Measurements from ENCODE around the genes TPP2, METTL21C and NALF1.

DNA sequence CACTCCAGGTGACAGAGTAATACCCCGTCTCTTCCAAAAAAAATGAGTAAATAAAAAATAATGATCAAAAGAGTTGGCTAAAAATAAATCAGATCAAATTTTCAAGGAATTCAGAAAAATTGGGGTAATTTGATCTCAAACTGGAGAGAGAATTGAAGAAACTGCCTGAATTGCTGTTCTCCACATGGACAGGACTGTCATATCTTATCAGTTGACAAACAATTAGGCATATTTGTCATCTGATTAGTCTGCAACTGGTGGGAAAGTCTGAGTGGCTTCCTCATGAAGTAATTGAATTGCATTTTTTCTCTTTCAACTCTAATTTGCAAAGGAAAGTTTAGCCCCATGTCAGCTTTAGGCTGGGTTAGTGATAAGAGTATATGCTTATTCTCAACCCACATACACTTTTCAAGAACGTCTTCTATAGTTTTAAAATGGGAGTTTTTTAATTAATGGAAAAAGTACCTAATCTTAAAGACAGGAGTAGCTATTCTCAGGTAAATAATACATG, 161.2 kb downstream of the FGF14 start:
- PRO-cap: no peak

GRCh38 chr13:101918252-101919015, 1.7 kb upstream of the FGF14 start:
- PRO-cap: no peak

GRCh38 chr13:102328964-102329798, 267.6 kb upstream of the TPP2 start:
- PRO-cap: no peak

GRCh38 chr13:102596661-102597289, at the start of gene TPP2:
Gene TPP2 (plus strand): TSS chr13:102596986.
- PRO-cap: bidirectional peak, plus-strand start at chr13:102596986, minus-strand start at chr13:102596812

DNA sequence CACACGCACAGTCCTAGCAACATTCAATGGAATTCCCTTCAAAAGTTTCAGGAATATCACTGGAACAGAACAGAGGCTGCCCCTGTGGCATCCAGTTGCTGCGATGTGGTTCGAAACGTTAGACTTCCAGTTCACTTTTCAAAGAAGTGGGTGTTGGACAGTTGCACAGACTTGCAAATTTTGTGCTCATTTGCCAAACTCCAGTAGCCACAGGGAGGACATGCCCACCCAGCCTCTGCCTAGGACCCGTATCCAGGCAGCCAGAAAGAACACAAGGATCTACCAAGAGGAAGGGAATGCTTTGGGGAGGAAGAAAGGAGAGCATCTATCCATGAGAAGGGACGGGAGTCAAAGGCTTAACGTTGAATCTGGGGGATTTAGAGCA, at the start of gene METTL21C:
Gene METTL21C, minus strand, starts transcription at position 120 of the 385 bp plus-strand sequence.
- PRO-cap: no peak

GRCh38 chr13:102823504-102823905, 22.3 kb upstream of the ERCC5 start:
- PRO-cap: no peak

DNA sequence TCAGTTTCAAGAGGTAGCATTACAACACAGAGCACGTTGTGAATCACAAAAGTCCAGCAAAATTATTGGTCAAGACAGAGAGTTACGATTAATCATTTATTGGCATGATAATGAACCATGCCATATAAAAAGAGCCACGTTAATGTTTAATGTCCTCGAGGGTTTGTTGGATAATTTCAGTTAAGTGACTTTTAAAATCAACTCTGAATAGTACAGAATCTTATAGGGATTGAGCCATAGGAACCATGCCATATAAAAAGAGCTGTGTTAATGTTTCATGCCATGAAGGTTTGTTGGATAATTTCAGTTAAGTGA, 183 bp upstream of the SLC10A2 start:
- PRO-cap: no peak

DNA sequence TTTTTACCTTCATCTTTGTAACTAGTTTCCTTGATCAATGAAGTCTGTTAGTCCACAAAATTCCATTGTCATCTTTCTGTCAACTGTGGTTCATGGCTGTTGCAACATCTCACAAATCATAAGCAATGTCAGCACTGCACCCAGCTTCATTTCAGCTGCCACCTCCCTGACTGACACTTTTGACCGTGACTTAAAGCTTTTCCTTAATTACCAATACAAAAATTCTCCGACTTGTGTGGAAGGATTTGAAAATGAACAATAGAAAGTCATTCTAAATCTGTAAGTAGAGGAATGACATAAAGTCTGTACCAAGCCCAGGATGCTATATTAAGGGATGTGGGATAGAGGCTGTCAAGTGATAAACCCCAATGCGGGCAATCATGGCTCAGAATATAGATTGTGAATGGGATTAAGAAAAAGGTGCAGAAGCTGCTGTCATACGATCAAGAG, 756.0 kb upstream of the SLC10A2 start:
- PRO-cap: unidirectional peak, minus-strand start at position 178 of the sequence

- PRO-cap: no peak
Measured at GRCh38 chr13:105139715-105140515, 325.9 kb upstream of the DAOA start.

DNA sequence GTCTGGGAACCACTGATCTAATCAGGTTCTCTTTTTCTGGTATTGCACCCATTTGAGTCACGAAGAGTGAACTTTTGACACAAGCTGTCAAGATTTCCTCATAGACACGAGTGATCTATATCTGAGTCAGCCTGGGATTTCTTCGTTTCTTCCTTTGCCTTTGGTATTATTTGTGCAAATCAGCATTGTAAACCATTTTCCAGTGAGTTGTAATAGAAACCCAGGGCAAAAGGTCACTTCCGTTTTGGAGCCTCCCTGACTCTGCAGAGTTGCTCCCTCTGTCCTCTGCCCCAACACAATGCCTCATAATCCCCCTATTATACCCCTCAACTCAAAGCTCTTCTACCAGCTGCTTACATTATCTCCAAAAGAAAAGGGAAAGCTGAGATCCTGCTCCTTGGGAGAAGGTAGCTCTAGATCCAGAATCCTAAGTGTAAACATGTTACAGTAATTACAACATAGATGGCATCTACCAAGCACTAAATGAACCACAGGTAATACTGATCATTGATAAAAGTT, 454.6 kb downstream of the DAOA start:
- PRO-cap: no peak

- PRO-cap: no peak
Measured at GRCh38 chr13:106484701-106485468, 50.6 kb downstream of the EFNB2 start.

DNA sequence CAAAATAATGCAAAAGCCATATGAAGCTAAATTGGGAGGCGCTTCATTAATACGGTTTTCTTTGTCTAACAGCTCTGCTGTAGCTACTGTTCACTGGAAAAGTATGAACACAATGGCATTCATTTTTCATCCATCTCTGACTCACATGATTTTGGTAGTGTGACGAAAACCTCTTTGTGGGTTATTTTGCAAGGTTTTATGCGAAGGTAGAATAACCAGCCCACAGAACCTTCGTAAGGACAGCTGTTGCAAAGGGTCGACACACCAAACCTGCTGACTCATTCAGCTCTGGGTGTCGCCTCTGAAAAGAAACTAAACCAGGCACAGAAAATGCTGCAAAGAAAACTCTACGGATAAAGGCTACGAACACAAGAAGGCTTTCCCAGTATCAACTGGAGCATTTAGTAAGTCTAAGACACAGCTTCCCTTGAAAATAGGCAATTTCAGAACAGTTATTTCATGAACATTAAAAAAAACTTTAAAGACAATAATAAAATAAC, 27.5 kb downstream of the EFNB2 start:
- PRO-cap: no peak

DNA sequence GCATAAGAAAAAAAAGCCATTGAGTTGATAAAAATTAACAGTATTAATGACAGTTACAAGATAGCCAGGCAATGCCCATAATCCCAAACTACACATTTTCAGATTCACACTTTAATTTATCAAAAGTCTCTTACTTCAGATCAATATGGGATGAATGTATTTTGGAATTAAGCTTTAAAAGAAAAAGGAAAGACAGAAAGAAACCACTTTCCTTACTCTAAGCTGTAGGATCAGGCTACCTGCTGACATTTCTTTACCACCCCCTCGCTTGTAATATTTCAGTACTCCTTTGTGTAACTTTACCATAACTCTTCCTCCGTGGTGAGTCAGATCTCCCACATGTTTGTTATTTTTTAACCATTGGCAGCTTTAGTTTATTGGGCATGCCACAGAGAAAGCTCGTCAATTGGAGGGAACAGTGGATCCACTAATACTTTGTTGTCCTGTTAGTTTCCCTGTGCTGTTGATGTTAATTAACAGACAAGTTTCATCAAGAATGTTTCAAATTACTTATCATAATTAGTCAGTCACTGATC, 22.6 kb downstream of the EFNB2 start:
- PRO-cap: no peak

DNA sequence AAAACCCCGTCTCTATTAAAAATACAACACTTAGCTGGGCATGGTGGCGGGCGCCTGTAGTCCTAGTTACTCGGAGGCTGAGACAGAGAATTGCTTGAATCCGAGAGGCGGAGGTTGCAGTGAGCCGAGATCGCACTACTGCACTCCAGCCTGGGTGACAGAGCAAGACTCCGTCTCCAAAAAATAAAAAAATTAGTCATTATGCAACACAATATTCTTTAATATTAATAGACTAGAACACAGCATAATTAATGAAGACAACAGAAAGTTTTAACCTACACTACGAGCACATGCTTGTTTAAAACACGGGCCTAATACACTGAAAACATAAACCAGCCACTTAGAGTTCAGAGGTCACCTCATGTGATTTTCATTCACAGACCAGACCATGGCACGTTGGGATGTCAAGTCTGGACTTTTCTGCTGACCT, 17.3 kb downstream of the EFNB2 start:
- PRO-cap: no peak

GRCh38 chr13:106556932-106558024, 10.7 kb downstream of the ARGLU1 start:
- PRO-cap: no peak

- PRO-cap: unidirectional peak, minus-strand start at chr13:106570452; unidirectional peak, plus-strand start at chr13:106570827
Measured at GRCh38 chr13:106570268-106570999, 2.5 kb upstream of the ARGLU1 start.

DNA sequence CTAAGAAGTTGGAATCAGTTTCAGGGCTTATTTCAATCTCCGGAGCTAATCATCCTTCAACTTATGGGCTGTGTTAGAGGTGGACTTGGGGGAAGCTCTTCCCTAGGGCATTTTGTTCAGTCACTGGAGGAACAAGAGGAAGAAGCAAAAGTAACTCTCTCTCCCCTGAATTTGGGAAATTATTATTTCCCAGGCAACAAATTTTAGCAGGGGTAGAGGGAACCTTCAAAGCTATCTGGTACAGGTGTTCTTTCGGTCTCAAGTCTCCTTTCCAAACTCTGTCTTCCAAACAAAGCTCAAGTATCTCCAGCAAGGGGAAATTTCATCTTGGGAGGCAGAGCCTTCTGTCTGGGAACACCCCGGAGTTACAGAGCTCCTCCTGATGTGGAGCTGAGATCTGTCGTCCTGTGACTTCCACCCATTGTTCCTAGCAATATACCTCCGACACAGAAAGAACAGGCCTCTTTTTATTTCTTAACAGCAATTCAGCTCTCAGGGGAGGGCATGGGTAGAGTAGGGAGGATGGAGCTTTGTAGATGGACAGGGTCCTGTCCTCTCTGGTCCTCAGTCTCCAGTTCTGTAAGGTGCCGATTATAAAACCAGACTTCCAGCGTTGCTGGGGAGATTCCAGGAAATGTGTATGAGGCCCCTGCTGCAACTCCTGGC, 55.8 kb upstream of the ARGLU1 start:
- PRO-cap: no peak

DNA sequence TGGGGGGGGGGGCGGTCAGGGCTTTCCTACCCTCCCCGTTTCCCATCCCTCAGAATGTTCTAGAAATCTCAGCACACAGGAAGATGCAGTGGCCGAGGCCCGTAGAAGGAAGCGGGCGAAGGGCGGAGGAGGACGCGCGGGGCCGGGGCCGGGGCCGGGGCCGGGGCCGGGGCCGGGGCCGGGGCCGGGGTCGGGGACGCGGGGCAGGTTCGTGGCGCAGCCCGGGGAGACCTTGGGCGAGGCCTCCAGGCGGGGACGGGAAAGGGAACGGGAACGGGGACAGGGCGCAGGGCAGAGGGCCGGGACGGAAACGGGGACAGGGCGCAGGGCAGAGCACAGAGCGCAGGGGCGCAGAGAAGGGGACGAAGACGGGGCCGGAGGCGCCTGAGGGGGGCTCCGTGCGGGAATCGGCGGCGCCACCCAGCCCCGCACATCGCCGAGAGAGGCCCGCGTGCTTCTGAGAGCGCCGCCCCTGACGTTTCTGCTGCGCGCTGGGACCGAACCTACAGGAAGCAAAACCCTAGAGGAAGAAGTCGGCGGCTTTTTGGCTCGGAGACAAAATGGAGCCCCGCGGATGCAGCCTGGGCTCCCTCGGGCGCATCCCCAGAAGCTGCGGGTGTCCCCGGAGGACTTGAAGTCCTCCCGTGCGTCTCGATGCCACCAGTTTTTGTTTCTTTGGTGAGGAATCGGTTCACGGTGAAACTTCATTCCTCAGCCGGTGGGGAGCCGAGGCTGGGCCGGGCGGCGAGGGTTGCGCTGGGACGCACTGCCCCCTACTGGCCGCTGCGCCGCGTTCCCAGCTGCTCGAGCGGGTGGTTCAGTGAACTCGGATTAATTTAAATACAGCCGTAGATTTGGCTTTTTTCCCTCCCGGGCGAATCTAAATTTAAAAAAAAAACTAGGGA, 349.8 kb upstream of the ARGLU1 start:
- PRO-cap: unidirectional peak, plus-strand start at position 106 of the sequence; unidirectional peak, minus-strand start at position 435 of the sequence

- PRO-cap: no peak
Measured at GRCh38 chr13:107249707-107250122, 617.6 kb downstream of the NALF1 start.

DNA sequence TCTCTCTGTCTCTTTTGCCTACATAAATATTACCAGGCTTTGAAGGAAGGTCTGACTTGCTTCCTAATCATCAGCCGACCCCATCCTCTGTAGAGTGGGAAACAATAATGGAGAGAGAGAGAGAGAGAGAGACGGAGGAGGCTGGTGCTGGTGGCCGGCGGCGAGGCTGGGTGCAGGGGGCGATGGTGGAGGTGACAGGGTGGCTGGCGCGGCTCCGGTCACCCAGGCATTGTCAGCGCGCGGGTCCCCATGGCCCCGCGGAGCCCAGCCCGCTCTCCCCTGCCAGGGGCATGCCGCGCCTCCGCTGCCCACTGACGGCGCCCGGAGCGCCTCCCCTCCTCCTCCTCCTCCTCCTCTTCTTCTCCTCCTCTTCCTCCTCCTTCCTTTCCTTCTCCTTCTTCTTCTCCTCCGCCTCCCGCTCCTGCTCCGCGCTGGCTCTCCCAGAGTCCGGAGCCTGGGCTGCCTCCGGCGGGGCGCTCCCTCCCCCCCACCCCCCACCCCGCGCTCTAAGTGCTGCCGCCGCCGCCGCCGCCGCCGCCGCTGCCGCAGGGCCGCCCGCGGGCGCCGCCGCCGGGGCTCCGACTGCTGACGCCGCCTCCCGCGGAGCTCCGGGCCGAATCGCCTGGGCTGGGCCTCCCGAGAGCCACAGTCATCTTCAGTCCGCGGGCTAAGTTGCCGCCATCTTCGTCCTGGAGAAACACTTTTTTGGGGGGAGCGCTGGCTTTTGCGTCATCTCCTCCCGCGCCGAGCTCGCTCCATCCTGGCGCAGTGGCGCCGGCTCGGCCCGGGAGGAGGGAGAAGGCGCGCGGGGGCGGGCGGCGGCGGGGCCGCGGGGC, at the start of gene NALF1:
Gene NALF1, minus strand, starts transcription at position 707 of the 836 bp plus-strand sequence.
- PRO-cap: bidirectional peak, plus-strand start at position 785 of the sequence, minus-strand start at position 699 of the sequence